Airway epithelial cell (primary cell): Measurements from ENCODE around the gene DIPK2A.

DNA sequence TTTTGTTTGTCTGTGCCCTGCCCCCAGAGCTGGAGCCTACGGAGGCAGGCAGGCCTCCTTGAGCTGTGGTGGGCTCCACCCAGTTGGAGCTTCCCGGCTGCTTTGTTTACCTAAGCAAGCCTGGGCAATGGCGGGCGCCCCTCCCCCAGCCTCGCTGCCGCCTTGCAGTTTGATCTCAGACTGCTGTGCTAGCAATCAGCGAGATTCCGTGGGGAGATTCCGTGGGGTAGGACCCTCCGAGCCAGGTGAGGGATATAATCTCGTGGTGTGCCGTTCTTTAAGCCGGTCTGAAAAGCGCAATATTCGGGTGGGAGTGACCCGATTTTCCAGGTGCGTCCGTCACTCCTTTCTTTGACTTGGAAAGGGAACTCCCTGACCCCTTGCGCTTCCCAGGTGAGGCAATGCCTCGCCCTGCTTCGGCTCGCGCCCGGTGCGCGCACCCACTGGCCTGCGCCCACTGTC lies 613 bp upstream of the GRK7 start:
- RAMPAGE, long total RNA = no peak

GRCh38 chr3:141875491-141875889 lies 953 bp upstream of the ATP1B3 start:
- RAMPAGE, long total RNA = no peak

DNA sequence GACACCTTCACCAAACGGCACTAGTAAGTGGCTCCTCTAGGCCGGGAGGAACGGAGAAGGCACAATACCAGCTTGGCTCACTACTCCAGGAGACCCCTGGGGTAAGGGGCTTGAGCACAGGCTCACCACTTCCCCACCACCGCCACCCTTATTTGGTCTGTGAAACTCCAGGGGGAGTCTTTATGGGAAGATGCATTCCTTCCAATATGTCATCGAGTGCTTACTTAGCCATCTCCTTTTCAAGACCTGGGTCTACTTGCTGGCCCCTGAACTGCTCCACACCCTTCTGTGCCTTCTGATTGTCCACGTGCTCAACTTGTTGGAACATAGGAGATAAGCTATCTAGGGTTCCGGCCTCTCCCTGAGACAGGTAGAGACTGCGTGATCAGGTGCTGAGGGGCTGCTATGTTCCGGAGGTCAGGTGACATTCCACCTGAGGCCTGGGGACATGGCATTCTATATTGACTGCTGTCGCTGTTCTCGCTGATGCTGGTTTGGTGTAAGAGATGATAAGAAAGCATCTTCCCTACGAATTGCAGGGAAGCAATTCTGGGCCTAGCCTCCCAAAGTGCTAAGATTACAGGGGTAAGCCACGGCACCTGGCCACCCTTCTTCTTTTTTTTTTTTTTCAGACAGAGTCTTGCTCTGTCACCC lies 65.5 kb downstream of the ATP1B3 start:
- RAMPAGE, long total RNA = no peak

DNA sequence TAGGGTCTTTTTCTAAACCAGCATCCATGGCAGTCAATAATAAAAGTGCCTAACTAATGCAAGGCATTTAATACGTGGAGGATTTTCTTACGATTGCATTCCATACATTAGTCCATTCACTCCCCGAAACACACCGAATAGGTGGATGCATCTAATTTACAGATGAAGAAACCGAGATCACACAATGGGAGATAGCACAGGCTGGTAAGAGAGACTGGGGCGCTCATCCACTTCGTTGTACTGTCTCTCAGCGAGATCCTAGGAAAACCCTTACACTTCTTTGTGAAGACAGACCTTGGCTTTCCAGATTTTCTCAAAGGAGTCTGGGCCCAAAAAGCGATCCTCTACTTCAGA lies 993 bp downstream of the TFDP2 start:
- RAMPAGE, long total RNA = no peak

GRCh38 chr3:142209738-142210541 lies 15.4 kb downstream of the GK5 start:
- RAMPAGE, long total RNA = no peak

DNA sequence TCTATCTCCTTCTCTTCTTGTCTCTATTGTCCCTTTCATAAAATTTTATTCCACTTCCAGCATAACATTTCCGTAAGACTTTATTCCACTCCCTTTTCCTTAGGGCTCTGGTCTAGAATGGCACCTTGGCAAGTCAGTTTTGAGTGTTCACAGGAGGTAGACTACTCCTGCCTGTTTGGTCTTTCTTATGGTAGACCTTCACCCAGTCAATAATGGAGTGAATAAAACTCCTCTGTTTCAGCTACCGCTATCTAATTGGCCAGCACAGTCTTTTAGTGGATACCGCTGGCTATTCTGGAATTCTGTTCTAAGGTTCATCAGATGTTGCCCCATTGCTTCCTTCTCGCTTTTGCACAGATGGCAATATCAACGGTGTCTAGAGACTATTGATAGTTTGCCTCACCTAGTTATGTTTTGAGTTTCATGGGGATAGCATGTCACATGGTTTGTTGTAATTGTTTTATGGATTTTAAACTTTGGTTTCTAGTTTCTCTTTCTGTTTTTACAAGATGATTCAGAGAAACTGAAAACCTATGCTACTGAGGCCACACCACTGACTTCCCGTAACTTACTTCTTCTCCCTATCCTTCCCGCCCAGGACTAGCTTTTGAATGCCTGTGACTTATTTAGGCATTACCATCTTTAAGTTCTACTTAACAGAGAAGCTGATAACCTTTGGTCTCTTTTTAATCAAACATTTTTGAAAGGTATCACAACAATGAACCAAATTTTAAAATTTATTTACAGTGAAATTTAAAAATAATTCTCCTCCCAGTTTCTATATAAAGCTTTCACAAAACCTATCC lies 2.0 kb downstream of the XRN1 start:
- RAMPAGE, long total RNA = no peak

- RAMPAGE, long total RNA = no peak
These were observed 17.4 kb downstream of the PLS1 start for GRCh38 chr3:142613473-142614070.

DNA sequence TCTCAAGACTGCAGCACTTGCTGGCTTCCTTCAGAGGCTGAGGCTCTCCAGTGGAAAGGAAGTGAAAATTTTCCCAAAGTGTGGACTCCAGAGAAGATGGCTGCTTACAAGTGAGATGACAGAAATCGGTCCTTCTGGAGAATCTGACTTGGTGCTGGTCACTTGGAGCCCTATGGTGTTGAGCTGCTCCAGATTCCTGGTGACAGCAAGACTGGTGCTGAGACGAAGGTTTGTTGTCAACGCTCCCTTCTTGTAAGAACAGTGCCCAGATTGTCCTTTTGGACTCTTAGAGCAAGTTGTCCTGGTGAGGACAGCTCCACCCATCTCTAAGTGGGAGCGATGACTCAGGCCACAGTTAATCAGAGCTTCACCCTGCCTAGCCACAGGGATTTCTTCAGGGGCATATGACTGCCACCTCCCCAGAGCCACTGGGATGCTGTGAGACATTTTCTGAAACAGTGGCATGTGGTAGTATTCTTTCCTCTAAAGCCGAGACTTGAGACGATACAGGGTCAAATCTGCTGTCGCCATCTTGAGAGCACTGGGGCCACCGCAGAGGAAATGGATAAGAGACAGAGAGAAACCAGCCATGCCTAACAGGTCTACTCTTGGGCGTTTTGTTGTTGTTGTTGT lies 15.7 kb upstream of the PCOLCE2 start:
- RAMPAGE, long total RNA = no peak

DNA sequence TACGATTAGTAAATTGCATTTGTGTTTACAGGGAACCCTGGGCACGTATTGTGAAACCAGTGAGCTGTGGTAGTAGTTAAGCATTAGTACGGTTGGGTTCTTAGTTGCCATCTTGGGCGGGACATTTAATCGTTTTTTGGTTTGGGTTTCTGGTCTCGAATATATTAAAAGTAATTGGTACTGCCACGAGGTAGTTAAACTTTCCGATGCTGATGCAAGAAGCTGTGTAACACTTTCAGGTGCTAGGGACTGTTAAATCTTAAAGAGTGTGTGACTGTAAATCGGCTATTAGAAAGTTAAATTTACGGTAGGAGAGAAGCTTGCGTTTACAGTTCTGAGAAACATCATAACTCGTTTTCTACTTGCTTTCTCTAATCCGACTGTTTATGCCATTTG lies 1.0 kb downstream of the U2SURP start:
- RAMPAGE, long total RNA = no peak

DNA sequence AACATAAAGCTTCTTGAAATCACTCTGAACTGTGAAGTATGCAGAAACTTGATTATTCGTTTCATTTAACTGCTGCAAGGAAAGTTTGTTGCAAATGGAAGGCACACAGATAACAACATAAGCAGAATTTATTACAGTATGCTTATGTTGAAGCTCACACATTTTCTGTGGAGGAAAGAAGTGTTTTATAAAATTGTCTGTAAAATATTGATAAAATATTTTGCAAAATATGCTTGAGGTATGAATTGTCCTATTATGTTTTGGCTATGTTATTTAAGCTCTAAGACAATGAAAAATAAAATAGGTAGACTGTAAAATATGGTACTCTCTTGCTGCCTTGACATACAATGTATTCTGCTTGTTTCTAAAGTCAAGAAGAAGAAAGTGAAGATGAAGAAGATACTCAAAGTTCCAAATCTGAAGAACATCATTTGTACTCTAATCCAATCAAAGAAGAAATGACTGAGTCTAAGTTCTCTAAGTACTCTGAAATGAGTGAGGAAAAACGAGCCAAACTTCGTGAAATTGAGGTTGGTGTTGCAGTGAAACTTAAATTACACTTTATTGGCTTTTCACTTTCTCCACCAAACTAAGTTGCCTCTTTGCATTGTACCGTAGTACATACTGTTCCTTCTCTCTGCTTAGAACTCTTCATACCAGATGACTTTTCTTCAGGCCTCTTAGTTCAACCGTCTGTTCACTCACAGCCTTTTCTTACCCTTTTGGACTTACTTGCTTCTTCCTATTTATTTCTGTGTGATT lies 41.6 kb downstream of the U2SURP start:
- RAMPAGE, long total RNA = no peak

- RAMPAGE, long total RNA = no peak
These were observed 5.3 kb downstream of the CHST2 start for GRCh38 chr3:143124452-143125610.

DNA sequence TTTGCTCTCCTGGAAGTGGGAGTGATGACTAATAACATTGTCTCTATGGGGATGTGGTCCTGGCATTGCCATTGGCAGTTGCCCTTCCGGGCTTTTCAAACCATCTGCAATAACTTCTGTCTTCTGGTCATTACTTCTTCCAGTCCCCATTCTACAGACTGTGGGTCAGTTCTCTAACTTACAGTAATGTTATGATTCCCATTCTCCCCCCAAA lies 15.7 kb downstream of the CHST2 start:
- RAMPAGE, long total RNA = no peak

- RAMPAGE, long total RNA = no peak
These were observed 53.1 kb downstream of the CHST2 start for GRCh38 chr3:143172523-143173157.

DNA sequence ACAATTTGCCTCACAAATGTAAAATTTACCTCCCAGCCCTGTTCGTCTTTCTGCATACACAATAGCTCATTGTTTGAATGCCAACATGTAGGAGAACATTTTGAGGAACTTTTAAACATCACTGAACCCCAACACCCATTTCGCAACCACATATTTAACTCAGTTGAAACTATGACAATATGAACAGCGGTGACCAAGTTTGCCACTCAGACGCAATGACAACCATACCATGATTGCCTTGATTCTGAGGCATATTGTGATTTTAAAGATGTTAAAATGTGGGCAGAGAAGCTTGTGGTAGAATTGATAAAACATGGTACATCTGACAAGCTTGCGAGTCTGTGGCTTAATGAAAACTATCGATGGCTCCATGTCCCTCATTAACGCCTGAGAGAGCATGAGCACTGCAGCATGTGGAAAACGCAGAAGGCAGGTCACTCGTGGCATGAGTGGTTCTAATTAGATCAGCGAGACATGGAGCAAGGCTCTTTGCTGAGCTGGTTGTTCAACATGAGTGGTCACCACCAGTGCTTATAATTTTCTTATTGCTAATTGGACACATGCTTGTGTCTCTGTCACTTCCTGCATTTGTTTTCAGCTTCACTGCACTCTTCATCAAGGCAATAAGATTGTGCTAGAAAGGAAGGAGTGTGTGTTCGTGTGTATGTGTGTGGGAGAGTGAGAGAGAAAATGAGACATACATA lies 116.8 kb downstream of the CHST2 start:
- RAMPAGE, long total RNA = no peak

DNA sequence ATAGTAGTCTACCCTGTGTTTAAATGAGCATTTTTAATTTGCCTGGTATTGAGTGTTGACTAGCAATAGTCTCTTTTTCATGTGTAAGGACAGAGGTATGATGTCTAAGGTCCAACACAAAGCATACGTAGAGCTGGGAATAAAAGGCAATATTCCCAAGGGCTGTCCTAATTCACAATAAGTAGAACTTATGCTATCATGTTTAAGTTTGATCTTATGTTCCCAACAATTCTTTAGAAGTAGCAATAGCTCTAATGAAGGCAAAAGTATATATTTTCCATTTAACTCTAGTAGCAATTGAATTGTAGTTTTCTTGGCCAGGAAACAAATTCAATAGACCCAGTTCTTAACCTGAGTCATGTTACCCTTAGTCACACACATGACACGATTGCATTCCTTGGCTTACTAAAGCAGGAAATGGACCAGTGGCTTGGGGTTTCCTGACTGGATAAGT lies 324.0 kb downstream of the CHST2 start:
- RAMPAGE, long total RNA = no peak

DNA sequence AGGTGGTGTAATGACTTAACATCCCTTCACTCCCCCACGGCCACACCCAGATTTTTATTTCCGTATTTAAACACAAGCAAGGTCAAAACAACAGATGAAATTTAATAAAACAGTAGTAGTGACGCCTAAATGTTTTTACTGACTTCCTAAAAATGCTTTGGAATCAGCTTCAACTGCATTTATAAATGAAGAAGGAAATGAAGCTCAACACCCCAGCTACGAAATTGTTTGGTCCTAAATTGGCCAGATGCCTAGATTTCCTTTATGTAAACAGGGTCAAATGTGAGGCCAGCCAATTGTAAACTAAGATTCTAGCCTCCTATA lies 324.4 kb downstream of the CHST2 start:
- RAMPAGE, long total RNA = no peak

DNA sequence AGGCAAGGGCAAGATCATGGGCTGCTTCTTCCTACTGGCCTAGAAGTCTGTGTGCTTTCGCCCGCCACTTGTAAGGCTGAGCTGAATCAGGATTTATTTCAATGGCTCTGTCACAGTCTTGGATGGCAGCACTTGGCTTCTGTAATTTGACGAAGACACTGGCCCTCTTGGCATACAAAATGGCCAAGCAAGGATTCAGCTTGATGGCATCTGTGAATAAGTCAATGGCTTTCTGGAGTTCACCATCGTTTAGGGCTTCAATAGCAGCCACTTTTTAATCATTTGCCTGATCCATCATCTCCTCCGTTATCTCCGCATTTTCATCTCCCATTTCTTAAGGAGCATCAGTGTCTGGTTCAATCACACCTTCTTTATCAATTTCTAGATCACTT lies 330.7 kb downstream of the SLC9A9 start:
- RAMPAGE, long total RNA = no peak

DNA sequence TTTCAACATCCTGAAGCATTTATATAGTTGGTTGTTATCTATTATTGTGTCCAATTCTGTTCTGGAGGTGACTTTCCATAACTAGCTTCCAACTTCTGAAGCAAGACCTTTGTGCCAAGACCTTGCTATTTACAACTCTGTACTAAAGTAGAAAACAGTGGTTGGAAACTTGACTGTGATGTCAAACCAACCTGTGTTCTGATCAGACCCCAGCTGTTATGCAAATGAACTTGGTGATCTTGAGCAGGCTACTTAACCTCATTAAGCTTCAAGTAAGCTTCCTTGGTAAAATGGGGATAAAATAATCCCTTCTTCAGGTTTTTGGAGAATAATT lies 178.8 kb downstream of the SLC9A9 start:
- RAMPAGE, long total RNA = no peak

DNA sequence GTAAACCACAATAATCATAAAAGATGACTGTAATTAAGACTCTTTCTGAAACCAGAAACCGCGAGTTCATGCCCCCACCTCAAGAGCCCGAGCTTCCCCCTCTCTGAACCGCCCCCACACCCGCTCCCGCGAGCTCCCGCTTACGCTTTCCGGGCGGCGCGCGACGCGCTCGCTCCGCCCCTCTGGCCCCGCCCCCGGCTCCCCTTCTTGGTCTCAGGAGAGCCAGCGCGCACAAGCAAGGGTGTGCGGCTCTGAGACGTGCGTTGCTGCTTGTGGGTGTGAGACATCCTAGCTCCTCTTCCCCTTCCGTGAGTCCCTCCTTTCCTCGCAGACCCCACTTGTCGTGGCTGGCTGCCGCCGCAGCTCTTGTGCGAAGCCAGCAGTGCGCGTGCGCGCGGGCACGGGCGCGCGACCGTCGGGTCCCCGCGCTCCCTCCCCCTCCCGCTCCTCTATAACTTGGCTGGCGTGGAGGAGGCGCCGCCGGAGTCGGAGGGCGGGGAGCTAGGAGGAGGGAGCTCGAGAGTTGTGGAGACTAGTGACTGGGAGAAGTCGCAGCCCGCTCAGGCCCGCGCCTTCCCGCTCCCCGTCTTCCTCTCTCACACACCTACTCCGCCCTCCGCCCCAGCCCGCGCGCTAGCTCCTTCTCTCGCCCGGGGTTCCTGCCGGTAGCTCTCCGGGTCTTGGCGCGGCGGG lies at the start of gene DIPK2A:
Gene DIPK2A (plus strand): TSS at position 232 of the 693 bp plus-strand sequence.
- RAMPAGE, long total RNA = no peak

GRCh38 chr3:146115458-146116214 lies 45.3 kb downstream of the PLOD2 start:
- RAMPAGE, long total RNA = no peak